Adrenal gland (tissue), 7 donors: ENCODE measurements around a stretch of chr14.

DNA sequence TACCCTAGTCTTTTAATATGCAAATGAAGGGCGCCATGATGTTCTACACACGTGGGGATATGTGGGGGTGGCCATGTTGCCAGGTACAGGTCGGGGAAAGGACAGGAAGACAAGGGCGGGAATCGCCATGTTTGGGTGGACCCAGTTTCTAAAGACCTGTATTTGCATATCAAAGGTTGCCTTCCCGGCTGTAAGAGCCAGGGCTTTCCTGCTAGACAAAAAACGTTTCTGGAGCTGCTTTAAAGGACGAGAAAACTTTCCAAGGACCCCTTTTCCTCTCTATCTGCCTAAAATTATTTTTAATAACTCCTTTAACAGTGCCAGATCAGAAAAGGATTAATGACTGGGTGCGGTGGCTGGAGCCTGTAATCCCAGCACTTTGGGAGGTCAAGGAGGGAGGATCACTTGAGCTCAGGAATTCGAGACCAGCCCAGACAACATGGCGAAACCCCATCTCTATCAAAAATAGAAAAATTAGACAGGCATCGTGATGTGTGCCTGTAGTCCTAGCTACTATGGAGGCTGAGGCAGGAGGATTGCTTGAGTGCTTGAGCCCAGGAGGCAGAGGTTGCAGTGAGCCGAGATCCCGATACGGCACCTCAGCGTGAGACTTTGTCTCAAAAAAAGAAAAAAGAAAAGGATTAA is 29.1 kb downstream of the RPGRIP1 start:
- PRO-cap, 3 experiments, result peak in 3 of 3 experiments; most common plus-strand start position 68 of the sequence (in 1)
- RAMPAGE, long total RNA, 4 experiments, result no peak in any of the 4 experiments
- RRBS, result no CpG with 5 or more reads among the region's 16 CpGs

- PRO-cap, 3 experiments, result peak in 3 of 3 experiments; most common plus-strand start chr14:21384312 (in 3); most common minus-strand start chr14:21384374 (in 1)
- RAMPAGE, long total RNA, 4 experiments, result no peak in any of the 4 experiments
- RRBS, result no CpG with 5 or more reads among the region's 45 CpGs
Measured at GRCh38 chr14:21384140-21384931, 517 bp upstream of the SUPT16H start.

DNA sequence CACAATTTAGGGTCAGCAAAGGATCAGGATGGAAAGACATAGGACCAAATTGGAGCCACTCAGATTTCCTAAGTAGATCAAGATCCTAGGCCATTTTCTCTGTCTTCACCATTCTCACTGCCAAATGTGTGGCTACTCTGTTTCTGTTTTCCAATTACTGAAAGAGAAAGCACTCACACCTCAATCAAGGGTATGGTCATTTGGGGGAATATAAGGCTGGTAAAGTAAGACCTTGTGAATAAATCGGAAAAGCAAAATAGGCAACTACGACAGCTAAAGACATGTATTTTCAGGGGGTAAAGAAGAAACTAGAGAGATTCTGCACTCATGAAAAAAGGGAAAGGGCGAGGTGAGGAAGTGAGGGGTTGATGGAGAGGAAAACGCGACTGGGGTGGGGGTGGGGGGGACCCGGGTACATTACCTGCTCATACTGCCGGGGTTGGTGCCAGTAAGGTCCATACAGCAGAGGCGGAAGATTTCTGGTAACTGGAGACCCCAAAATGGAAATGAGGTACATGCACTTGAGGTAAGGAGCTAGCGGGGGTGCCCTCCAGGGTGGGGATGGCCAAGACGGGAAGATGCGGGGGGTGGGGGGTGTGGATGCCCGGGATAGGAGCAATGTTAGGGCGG is 19.3 kb downstream of the CHD8 start:
- PRO-cap, 3 experiments, result no peak in any of the 3 experiments
- RAMPAGE, long total RNA, 4 experiments, result no peak in any of the 4 experiments
- RRBS, result no CpG with 5 or more reads among the region's 13 CpGs

GRCh38 chr14:21437110-21437773 is 18.7 kb downstream of the CHD8 start:
- PRO-cap, 3 experiments, result peak in 3 of 3 experiments; most common plus-strand start chr14:21437396 (in 3); most common minus-strand start chr14:21437632 (in 3)
- RAMPAGE, long total RNA, 4 experiments, result start-site peak on the minus strand in 4 of 4 experiments, at chr14:21437200-21437321 at its widest, 42 to 191 reads per replicate
- RRBS, result no CpG with 5 or more reads among the region's 27 CpGs

- PRO-cap, 3 experiments, result no peak in any of the 3 experiments
- RAMPAGE, long total RNA, 4 experiments, result no peak in any of the 4 experiments
- RRBS, result no CpG with 5 or more reads among the region's 1 CpG
Measured at GRCh38 chr14:21653363-21653676, 315 bp upstream of the OR4E2 start.

GRCh38 chr14:22002775-22003316 is 329.2 kb upstream of the OR4E1 start:
- PRO-cap, 3 experiments, result no peak in any of the 3 experiments
- RAMPAGE, long total RNA, 4 experiments, result no peak in any of the 4 experiments
- RRBS, result no CpG with 5 or more reads among the region's 13 CpGs

- PRO-cap, 3 experiments, result no peak in any of the 3 experiments
- RAMPAGE, long total RNA, 4 experiments, result no peak in any of the 4 experiments
- RRBS, result no CpG with 5 or more reads among the region's 1 CpG
Measured at GRCh38 chr14:22096211-22096433, 422.5 kb upstream of the OR4E1 start.

DNA sequence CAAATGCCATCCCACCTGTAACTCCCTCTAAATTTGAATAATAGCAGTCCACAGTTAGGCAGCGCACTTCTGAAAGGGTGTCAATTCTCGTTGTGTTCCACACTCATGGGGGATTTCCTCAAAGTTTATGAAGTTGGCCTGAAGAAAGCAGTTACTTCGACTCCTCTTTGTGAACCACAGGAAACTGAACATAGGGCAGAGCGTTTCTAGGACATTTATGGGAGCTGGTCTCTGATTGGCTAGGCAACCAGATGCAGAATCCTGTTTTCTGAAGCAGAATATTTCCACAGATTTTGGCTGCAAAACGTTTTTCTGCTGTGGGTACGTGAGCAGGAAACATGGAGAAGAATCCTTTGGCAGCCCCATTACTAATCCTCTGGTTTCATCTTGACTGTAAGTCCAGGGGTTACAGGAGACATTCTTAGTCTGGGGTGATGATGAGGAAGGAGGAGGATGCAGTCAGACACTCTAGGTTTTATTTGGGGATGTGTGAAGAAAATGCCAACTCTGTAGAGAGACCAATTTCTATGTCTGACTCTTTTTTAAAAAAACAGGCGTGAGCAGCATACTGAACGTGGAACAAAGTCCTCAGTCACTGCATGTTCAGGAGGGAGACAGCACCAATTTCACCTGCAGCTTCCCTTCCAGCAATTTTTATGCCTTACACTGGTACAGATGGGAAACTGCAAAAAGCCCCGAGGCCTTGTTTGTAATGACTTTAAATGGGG is 431.6 kb upstream of the OR4E1 start:
- PRO-cap, 3 experiments, result no peak in any of the 3 experiments
- RAMPAGE, long total RNA, 4 experiments, result no peak in any of the 4 experiments
- RRBS, result no CpG with 5 or more reads among the region's 9 CpGs

DNA sequence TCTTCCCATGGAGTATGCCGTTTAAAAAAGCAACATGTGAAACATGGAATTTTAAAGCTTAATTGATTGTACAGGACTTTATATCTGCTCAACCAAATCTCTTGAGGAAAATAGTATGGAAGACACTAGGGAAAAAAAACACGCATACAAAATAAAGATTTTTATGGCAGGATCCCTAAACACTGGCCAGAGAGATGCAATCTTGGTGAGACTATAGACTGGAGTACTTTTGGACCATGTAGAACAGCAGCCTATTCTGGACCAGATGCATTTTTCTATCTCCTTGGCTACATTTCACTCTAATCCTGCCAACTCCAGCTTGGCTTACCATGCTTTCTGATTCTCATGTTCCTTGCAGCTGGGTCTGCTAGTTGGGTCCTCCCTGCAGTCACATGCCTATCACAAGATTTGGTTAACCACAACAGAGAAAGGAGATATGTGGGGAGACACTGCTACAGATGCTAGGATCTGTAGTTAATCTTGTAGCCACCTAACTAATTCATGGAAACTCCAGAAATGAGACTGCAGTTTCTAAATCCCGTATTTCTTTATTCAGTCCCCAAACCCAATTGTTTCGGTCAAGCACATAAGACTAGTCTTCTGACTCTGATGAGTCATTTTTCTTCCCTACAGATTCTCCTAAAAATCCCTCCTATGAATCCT is 410.8 kb downstream of the DAD1 start:
- PRO-cap, 3 experiments, result no peak in any of the 3 experiments
- RAMPAGE, long total RNA, 4 experiments, result no peak in any of the 4 experiments
- RRBS, result no CpG with 5 or more reads among the region's 4 CpGs

DNA sequence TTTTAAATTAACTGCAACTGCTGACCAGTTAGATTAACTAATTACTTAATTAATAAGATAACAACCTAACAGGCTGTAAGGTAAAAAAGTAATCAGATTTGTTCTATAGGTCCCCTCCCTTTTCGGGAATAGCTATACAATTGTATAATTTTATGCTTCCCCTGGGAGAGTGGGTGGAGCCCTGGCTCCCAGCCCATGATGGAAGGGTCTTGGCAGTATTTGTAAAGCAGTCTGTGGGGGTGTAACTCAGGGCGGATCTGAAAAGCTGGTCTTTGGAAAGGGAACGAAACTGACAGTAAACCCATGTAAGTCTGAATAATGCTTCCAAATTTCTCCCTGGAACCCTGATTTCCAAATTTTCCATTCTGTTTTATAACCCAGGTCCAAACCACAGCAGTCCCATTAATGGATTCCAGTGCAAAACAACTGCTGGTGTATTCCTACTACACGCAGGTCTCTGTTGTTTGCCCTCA is 110.4 kb downstream of the DAD1 start:
- PRO-cap, 3 experiments, result no peak in any of the 3 experiments
- RAMPAGE, long total RNA, 4 experiments, result no peak in any of the 4 experiments
- RRBS, result no CpG with 5 or more reads among the region's 4 CpGs

- PRO-cap, 3 experiments, result no peak in any of the 3 experiments
- RAMPAGE, long total RNA, 4 experiments, result no peak in any of the 4 experiments
- RRBS, result no CpG with 5 or more reads among the region's 15 CpGs
Measured at GRCh38 chr14:22483947-22485039, 104.7 kb downstream of the DAD1 start.

GRCh38 chr14:22493147-22493497 is 95.9 kb downstream of the DAD1 start:
- PRO-cap, 3 experiments, result no peak in any of the 3 experiments
- RAMPAGE, long total RNA, 4 experiments, result no peak in any of the 4 experiments
- RRBS, result no CpG with 5 or more reads among the region's 7 CpGs

DNA sequence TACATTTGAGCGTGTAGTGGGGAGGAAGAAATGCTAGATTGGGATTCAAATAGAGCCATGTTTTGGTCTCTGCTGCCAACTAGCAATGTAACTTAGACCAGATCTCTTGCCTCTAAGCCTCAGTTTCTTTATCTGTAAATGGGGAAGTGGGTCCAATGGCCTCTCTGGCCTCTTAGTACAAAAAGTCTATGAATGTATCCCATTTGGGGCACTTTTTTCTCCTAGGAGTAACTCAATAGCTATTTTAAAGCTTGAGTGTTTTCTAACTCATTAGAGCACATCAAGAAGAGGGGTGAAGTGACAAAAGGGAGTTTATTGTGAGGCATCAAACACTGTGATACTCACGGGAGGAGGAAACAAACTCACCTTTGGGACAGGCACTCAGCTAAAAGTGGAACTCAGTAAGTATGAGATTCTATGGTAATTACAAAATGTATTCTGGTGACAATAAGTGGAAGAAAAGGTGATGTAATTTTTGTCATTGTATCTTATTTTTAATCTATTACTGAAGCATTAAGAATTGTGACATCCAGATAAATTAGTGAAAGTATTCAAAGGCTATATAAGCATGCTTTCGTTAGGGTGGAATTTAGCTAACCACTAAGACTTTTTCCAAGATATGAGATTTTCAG is 55.7 kb downstream of the DAD1 start:
- PRO-cap, 3 experiments, result no peak in any of the 3 experiments
- RAMPAGE, long total RNA, 4 experiments, result no peak in any of the 4 experiments
- RRBS, result no CpG with 5 or more reads among the region's 3 CpGs

DNA sequence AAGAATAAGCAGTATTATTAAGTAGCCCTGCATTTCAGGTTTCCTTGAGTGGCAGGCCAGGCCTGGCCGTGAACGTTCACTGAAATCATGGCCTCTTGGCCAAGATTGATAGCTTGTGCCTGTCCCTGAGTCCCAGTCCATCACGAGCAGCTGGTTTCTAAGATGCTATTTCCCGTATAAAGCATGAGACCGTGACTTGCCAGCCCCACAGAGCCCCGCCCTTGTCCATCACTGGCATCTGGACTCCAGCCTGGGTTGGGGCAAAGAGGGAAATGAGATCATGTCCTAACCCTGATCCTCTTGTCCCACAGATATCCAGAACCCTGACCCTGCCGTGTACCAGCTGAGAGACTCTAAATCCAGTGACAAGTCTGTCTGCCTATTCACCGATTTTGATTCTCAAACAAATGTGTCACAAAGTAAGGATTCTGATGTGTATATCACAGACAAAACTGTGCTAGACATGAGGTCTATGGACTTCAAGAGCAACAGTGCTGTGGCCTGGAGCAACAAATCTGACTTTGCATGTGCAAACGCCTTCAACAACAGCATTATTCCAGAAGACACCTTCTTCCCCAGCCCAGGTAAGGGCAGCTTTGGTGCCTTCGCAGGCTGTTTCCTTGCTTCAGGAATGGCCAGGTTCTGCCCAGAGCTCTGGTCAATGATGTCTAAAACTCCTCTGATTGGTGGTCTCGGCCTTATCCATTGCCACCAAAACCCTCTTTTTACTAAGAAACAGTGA is 41.7 kb downstream of the DAD1 start:
- PRO-cap, 3 experiments, result no peak in any of the 3 experiments
- RAMPAGE, long total RNA, 4 experiments, result no peak in any of the 4 experiments
- RRBS, result no CpG with 5 or more reads among the region's 11 CpGs

GRCh38 chr14:22556900-22557713 is 31.9 kb downstream of the DAD1 start:
- PRO-cap, 3 experiments, result no peak in any of the 3 experiments
- RAMPAGE, long total RNA, 4 experiments, result no peak in any of the 4 experiments
- RRBS, result 18% methylated on average over 4 of the region's 31 CpGs

- PRO-cap, 3 experiments, result no peak in any of the 3 experiments
- RAMPAGE, long total RNA, 4 experiments, result no peak in any of the 4 experiments
- RRBS, result no CpG with 5 or more reads among the region's 7 CpGs
Measured at GRCh38 chr14:22597739-22598057, 402 bp upstream of the ABHD4 start.

GRCh38 chr14:22777017-22777435 is 10.5 kb downstream of the OXA1L start:
- PRO-cap, 3 experiments, result no peak in any of the 3 experiments
- RAMPAGE, long total RNA, 4 experiments, result no peak in any of the 4 experiments
- RRBS, result no CpG with 5 or more reads among the region's 2 CpGs

- PRO-cap, 3 experiments, result no peak in any of the 3 experiments
- RAMPAGE, long total RNA, 4 experiments, result no peak in any of the 4 experiments
- RRBS, result no CpG with 5 or more reads among the region's 10 CpGs
Measured at GRCh38 chr14:22844252-22844551, 7.8 kb downstream of the MMP14 start.

GRCh38 chr14:22871207-22871563 is 355 bp upstream of the LRP10 start:
- PRO-cap, 3 experiments, result peak in 3 of 3 experiments; most common plus-strand start chr14:22871412 (in 3); most common minus-strand start chr14:22871327 (in 2)
- RAMPAGE, long total RNA, 4 experiments, result no peak in any of the 4 experiments
- RRBS, result no CpG with 5 or more reads among the region's 12 CpGs

- PRO-cap, 3 experiments, result peak in 2 of 3 experiments; most common minus-strand start chr14:22898500 (in 1)
- RAMPAGE, long total RNA, 4 experiments, result no peak in any of the 4 experiments
- RRBS, result no CpG with 5 or more reads among the region's 7 CpGs
Measured at GRCh38 chr14:22898415-22899010, 15.5 kb downstream of the REM2 start.